ENCODE measurements around the genes HTR3C, ALG3 and VPS8.

- PRO-cap = no peak
- RAMPAGE, long total RNA, 2 experiments = no peak in any of the 2 experiments
Measured at GRCh38 chr3:183548062-183548886, 7.2 kb downstream of the KLHL6 start.

DNA sequence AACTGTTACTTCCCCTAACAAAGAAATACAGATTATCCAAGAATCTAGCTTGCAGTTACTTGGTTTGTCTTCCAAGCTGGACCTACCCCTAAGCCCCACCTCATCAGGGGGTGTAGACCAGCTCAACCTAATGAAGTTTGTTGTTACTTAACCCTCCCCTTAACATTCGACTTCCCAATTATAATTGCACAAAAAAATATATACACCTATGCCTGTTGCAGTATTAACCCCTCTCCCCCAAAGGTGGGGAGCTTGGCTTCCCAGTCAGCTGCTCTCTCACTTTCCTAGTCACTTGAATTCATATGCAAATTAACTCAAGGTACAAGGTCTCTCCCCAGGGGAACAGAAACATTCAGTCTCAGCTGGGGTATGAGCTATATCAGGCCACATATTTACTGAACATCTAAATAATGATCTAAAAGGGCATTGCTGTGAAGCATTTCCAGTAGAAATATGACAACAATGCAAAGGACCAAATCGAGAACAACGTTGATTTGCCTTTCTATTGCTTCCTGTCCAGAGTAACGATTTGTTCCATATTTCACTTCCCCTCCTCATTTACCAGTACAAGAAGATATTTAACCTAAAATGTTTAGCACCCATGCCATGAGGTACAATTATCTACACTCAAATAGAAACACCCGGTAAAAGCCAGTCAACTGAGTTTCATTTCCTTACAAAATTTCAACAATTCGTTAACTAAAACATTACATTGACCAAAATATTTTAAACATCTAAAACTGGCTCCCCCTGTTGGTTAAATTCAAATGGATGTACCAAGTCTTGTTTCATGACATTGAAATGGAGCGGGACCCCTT, 36.4 kb upstream of the KLHL6 start:
- PRO-cap = no peak
- RAMPAGE, long total RNA, 2 experiments = no peak in any of the 2 experiments

DNA sequence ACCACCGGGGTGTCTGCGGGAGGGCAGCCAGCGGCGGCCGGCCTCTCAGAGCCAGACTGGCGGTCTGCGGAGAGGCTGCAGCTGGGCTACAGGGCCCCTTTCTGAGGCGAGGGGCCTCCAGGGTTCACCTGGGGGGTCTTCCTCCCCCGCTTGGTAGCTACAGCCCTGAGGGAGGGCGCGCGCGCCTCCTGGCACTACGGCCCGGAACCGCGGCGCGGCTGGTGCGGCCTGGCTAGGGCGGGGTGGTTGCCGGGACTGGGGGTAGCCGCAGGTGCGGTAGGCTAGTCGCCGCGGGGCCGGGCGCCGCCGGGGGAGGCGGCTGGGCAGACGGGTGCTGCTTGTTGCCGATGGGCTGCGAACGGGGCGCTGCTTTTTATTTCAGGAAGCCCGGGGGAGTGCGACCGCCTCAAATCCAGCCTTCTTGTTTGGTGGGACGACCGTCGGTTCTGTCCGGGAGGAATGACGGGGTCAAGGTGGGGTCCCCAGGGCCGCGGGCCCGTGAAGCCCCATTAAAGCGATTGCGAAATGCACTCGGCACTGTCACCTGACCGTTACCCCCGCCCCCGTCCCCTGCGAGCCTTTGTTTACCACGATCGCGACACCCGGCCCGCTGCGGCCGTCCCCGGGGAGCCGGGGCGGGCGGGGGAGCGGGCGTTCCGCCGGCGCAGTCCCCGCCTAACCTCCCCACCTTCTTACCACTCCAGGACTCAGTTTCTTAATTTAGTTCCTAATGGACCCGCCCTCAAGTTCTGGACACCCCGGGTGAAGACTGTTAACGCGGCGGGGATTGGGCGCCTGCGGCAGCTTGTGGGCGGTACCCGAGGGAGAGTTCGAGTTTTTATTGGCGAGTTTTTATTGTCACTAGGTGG, 650 bp downstream of the KLHL24 start:
- PRO-cap = unidirectional peak, plus-strand start at position 48 of the sequence; bidirectional peak, plus-strand start at position 194 of the sequence, minus-strand start at position 257 of the sequence; bidirectional peak, plus-strand start at position 613 of the sequence, minus-strand start at position 448 of the sequence; bidirectional peak, plus-strand start outside the sequence, minus-strand start at position 694 of the sequence
- RAMPAGE, long total RNA, 2 experiments = no peak in any of the 2 experiments

DNA sequence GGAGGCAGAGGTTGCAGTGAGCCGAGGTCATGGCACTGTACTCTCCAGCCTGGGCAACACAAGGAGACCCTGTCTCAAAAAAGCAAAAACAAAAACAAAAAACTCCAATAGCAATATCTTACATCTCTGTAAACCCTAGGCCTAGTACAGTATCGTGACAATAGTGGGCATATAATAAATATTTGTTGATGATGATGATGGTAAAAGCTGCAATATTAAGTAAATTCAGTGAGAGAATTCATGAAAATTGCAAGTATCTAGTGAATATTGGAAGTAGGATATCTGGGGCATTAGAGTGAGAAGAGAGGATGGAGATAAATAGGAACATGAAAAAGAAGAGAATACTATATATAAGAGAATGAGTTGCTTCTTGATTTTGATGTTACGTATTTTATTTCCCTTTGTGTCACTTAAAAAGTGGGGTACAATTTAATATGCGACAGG, 12.5 kb downstream of the KLHL24 start:
- PRO-cap = no peak
- RAMPAGE, long total RNA, 2 experiments = no peak in any of the 2 experiments

GRCh38 chr3:183824469-183825203, 741 bp downstream of the MAP6D1 start:
- PRO-cap = bidirectional peak, plus-strand start at chr3:183824937, minus-strand start at chr3:183824795; bidirectional peak, plus-strand start at chr3:183825149, minus-strand start at chr3:183825079
- RAMPAGE, long total RNA, 2 experiments = no peak in any of the 2 experiments

DNA sequence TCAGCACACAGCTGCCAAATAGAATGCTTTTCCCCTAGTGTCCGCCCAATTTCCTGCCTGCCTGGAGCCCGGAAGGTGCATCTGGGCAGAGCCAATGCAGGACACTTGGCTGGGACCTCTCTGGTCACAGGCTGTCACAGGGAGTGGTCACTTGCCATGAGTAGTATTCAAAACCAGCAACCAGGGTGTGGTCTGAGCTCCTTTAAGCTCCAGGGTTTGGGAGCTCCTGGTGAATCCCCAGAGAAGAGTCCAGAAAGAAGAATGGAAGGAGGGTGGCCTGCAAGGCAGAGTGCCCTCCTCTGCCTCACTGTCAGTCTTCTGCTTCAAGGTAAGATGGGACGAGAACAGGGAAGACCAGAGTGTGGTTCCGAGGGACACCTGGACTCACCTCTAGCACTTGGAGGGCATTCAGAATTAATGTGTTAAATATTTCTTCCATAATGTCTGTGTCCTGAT, at the start of gene HTR3C:
Gene HTR3C (plus strand): TSS at position 228 of the 456 bp plus-strand sequence.
- PRO-cap = no peak
- RAMPAGE, long total RNA, 2 experiments = no peak in any of the 2 experiments

GRCh38 chr3:184170598-184171188, 4.0 kb upstream of the AP2M1 start:
- PRO-cap = no peak
- RAMPAGE, long total RNA, 2 experiments = no peak in any of the 2 experiments

DNA sequence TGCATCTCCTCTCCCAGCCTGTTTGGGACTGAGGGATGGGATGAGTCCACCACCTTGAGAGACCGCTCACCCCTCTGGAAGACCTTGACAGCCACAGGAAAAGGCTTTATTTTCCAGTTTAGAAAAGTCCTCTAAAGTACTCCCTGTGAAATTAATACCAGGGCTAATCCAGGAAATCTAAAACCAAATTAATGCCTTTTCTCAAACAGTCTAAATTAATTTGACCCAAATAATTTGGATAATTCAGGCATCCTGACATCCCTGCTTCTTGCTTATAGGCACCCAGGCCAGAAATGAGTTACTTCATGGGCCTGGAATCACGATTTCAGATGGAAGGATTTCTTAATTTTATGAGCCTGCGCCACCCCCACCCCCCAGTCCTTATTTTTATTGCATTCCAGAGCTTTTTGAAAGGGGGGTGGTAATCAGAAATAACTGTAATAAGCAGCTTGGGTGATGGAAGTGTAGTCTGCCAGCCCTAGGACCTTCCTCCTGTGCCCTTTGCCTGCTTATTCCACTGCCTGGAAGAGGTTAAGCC, 1.2 kb downstream of the AP2M1 start:
- PRO-cap = no peak
- RAMPAGE, long total RNA, 2 experiments = no peak in any of the 2 experiments

DNA sequence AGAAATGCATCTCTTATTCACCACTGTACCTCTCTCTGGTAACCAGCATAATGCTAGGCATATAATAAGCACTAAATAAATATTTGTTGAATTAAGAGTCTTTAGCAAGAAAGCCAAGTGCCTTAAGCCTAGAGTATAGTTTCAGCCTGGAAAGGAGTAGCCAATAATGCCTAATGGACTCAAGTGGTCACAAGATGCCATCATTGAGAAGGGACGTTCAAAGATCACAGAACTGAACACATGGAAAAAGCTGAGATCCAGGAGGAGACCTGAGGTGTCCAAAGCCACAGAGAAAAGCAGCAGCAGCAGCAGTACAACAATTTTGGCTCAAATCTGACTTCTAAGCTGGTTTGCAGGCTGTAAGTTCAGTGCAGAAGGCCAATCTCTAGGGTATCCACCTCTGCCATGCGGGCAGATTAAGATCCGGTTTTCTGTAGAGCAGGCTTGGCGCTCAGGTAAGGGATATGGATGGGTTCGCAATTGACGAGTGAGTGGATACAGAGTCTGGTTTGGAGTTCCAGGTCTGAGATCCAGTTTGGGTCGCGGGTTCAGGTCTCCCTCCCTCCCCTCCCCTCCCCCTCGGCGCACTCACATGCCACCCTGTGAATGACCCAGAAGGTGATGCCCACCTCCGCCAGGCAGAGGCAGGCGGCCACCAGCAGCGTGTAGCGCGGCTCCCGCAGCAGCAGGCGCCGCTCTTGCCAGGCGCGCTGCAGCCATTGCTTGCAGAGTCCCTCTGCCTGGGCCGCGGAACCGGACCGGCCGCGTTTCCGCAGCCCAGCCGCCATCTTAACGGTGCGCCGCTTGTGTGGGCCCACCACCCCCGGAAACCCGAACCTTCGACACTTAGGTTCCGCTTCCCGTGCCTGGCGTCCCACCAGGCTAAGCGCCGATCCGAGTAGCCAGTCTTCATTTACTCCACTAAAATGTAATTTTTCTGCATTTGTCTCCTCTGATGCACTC, at the start of gene ALG3:
Gene ALG3 (minus strand): TSS at position 810 of the 963 bp plus-strand sequence.
- PRO-cap = bidirectional peak, plus-strand start at position 856 of the sequence, minus-strand start at position 779 of the sequence
- RAMPAGE, long total RNA, 2 experiments = start-site peak on the minus strand in 2 of 2 experiments, centred at positions 779 to 781 of the sequence, 60 to 62 reads per replicate

DNA sequence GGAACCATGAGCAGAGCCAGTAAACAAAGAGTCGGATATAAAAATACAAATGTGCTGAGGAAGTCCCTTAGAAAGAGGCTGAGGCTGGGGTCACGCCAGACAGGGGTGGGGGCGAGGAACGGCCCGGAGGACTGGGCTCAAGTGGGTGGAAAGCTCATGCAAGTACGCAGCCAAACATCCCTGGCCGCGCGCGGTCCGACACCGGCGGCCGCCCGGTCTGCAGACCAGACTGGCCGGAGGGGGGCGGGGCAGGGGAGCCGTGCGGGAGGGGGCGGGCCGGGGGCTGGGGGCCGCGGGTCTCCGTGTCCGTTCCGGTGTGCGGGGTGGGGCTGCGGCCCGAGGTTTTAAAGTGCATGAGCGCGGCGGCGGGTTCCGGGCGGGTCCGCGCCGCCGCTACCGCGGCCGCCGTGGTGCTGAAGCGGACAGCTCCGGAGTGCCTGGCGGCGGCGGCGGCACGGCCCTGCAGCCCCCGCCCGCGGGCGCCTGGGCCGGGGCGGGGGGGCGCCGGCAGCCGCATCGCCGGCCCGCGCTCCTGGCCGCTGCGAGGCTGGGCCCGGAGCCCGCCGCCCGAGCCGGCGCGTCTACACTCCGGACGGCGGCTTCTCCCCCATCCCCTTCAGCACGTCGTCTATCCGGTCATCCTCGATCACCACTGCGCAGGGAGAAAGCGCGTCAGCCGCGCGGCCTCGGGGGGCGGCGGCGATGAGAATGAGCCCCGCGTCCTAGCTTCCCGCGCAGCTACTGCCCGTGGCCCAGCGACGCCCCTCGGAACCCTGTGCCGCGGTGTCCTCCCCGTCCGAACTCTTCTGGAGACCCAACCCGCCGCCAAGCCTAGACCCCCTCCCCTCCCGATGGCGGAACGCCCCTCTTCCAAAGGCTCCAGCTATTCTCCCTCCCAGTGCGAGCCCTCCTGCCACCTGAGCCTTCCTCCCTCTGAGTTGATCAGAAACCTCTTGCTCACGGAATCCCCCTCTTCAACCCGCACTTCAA, 1.5 kb downstream of the CAMK2N2 start:
- PRO-cap = unidirectional peak, plus-strand start at position 425 of the sequence; unidirectional peak, plus-strand start at position 542 of the sequence; bidirectional peak, plus-strand start at position 652 of the sequence, minus-strand start at position 651 of the sequence
- RAMPAGE, long total RNA, 2 experiments = no peak in any of the 2 experiments

- PRO-cap = no peak
- RAMPAGE, long total RNA, 2 experiments = no peak in any of the 2 experiments
Measured at GRCh38 chr3:184322227-184322771, 7.9 kb downstream of the EIF4G1 start.

DNA sequence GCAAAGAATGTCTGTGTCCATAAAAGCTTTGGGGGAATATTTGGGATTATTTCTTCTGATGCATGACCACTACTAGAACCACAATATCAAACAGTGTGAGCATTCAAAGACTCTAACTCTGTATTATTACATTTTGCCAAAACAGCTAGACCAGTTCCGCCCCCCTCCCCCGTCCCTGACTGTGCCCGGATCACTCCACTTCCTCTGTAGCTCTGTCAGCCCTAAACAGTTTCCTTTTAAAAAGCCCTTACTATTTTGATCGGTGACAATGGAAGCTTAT, 36.7 kb upstream of the EPHB3 start:
- PRO-cap = no peak
- RAMPAGE, long total RNA, 2 experiments = no peak in any of the 2 experiments

- PRO-cap = no peak
- RAMPAGE, long total RNA, 2 experiments = no peak in any of the 2 experiments
Measured at GRCh38 chr3:184562206-184562443, 540 bp downstream of the EPHB3 start.

GRCh38 chr3:184584436-184584967, 22.9 kb downstream of the EPHB3 start:
- PRO-cap = no peak
- RAMPAGE, long total RNA, 2 experiments = no peak in any of the 2 experiments

DNA sequence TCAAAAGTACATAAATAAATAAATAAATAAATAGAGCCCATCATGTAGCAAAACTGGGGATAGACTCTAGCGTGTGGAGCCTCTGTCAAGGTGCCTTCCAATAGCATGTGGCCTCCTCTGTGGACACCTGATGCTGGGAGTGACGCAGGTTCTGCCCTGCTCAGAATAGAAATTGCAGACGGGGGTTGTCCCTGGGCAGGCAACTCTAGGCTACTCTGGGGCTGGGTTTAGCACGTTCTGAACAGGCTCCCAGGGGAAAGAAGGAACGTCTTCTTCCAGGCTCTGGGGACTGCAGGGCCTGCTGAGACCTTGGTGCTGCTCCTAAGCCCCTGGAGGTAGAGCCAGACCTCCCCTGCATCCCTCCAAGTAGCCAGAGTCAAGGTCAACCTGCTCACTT, 65.4 kb downstream of the EPHB3 start:
- PRO-cap = no peak
- RAMPAGE, long total RNA, 2 experiments = no peak in any of the 2 experiments

- PRO-cap = no peak
- RAMPAGE, long total RNA, 2 experiments = start-site peak on the minus strand in 1 of 2 experiments, at chr3:184710561-184710741 at its widest, 15 reads per replicate
Measured at GRCh38 chr3:184710414-184711328, 1.2 kb downstream of the MAGEF1 start.

GRCh38 chr3:184811670-184812983, at the start of gene VPS8:
TSS of gene VPS8 (plus strand) at chr3:184812166.
- PRO-cap = unidirectional peak, plus-strand start at chr3:184812196
- RAMPAGE, long total RNA, 2 experiments = start-site peak on the plus strand in 2 of 2 experiments, at chr3:184812166-184812201 at its widest, 442 to 588 reads per replicate

DNA sequence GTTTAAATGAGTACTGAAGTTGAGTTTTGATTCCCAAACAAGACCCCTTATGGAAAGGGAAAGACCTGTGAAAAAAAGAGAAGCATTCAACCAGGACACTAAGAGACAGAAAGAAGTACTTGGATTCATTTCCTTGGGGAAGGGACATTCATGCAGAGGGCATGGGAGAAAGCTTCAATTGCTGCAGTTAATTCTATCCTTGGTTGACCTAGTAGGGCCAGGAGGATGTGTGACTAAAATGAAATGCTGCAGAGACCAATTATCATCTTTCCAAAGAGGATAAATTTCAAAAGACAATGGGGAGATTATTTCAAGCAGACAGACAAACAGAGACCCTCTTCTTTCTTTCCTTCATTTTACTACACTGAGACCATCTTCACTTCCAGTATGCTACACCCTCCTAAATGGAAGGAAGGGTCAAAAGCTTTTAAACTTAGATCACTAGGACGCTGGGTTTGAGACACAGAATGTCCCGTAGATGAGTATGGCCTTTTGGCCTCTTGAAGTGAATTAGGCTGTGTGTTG, 59.7 kb downstream of the TMEM41A start:
- PRO-cap = no peak
- RAMPAGE, long total RNA, 2 experiments = no peak in any of the 2 experiments

- PRO-cap = no peak
- RAMPAGE, long total RNA, 2 experiments = no peak in any of the 2 experiments
Measured at GRCh38 chr3:185634149-185634880, 48.2 kb downstream of the SENP2 start.

GRCh38 chr3:185756112-185757308, 68.3 kb downstream of the IGF2BP2 start:
- PRO-cap = no peak
- RAMPAGE, long total RNA, 2 experiments = no peak in any of the 2 experiments